Esophagus muscularis mucosa (tissue), 4 donors: ENCODE measurements around the gene CD22.

- PRO-cap, result no peak
- RAMPAGE, long total RNA, 4 experiments, result no peak in any of the 4 experiments
Observed at GRCh38 chr19:35047456-35047999, 6.0 kb downstream of the HPN start.

DNA sequence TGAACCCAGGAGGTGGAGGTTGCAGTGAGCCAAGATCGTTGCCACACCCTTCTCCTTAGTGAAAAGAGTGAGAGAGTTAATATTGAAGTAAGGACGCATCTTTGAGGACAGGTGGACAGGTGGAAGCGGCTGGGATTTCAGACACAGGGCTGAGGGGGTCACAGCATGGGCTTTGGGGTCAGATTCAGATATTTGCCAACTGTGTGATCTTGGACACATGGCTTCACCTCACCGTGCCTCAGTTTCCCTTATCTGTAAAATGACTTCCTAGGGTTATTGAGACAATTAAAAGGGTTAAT, 22.1 kb downstream of the HPN start:
- PRO-cap, result no peak
- RAMPAGE, long total RNA, 4 experiments, result no peak in any of the 4 experiments

GRCh38 chr19:35114593-35115380, 836 bp upstream of the FXYD3 start:
- PRO-cap, result bidirectional peak, plus-strand start at chr19:35114830, minus-strand start at chr19:35114663; bidirectional peak, plus-strand start at chr19:35115569, minus-strand start at chr19:35115263
- RAMPAGE, long total RNA, 4 experiments, result no peak in any of the 4 experiments

DNA sequence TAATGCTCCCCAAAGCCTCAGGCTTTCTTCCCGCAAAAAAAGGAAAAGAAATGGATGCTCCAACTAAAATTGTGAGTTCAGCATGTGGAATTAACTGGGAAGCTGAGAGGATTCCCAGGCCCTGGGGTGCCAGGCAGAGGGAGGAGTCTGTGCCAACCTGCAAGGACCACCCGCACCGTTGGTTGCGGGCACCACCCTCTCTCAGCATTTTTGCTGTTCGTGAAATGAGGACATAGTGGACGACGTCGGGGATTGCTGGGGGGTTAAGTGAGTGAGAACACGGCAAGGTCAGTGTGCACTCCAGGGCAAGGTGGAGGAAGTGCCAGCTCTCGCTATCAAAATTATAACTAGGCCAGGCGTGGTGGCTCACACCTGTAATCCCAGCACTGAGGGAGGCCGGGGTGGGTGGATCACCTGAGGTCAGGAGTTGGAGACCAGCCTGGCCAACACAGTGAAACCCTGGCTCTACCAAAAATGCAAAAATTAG, 2.1 kb downstream of the FXYD3 start:
- PRO-cap, result no peak
- RAMPAGE, long total RNA, 4 experiments, result no peak in any of the 4 experiments

- PRO-cap, result no peak
- RAMPAGE, long total RNA, 4 experiments, result no peak in any of the 4 experiments
Observed at GRCh38 chr19:35129297-35130338, 5.2 kb downstream of the LGI4 start.

DNA sequence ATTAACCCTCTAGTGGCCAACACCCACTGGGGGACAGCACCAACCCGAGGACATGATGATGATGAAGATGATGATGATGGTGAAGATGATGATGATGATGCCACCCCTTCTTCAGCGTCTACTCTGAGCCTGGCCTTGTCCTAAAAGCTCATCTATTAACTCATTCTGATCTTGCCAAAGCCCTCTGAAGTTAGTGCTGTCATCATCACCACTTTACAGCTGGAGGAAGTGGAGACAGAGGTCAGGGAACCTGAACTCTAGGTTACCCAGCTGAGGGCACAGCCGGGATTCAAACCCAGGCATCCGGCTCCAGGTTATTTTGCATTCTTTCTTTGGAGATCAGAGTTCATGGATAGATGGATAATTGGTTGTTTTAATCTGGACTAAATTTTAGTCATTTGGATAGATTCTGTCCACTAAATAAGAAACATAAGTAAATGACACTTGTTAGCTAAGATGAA, 799 bp upstream of the LGI4 start:
- PRO-cap, result no peak
- RAMPAGE, long total RNA, 4 experiments, result no peak in any of the 4 experiments

GRCh38 chr19:35268233-35268317, 687 bp upstream of the USF2 start:
- PRO-cap, result no peak
- RAMPAGE, long total RNA, 4 experiments, result no peak in any of the 4 experiments

GRCh38 chr19:35309494-35310392, 17.8 kb downstream of the MAG start:
- PRO-cap, result no peak
- RAMPAGE, long total RNA, 4 experiments, result start-site peak on the plus strand in 2 of 4 experiments, at chr19:35309823-35310153 at its widest, 6 to 11 reads per replicate

DNA sequence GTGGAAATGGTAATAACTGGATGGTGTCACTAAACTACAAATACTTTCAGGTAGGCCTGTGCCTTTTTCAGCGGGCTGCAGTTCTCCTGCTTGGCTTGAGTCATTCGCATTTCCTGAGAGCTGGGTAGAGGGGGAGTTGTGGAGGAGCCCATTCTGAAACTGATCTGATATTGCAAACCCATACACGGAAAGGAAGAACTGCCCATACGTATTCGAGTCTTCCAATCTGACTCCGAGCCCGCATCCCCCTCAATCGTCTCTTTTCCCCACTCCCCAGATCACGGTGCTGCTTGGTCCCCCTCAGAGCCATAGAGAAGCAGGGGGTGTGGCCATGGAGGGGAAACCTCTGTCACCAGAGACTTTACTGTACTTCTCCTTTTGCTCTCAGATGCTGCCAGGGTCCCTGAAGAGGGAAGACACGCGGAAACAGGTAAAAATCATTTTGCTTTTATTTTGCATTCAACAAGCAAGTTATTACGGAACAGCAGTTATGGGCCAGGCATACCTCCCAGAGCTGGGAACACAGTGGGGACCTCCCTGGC, at the start of gene CD22:
Gene CD22 (plus strand): TSS at position 387 of the 542 bp plus-strand sequence.
- PRO-cap, result no peak
- RAMPAGE, long total RNA, 4 experiments, result no peak in any of the 4 experiments

GRCh38 chr19:35399307-35399627, 28.4 kb downstream of the GPR42 start:
- PRO-cap, result no peak
- RAMPAGE, long total RNA, 4 experiments, result no peak in any of the 4 experiments

DNA sequence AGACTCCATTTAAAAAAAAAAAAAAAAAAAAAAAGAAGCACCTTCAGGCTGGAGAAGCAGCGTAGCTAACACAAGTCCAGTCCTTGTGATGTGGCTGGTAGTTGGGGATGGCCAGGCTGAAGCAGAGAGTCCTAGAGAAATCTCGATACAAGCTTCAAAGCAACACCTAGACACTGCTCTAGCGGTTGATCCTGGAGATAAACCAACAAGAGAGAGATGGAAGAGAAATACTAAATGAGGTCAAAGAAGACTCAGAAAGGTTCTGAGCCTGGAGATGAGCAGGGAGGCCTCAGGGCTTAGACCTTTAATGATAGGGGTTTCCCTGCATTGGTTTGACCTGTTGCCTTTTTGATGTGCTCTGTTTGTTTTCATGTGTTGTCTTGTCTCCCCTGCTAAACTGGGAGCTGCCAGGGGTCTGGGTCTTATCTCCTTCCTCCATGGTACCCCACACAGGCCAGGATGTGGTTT, 3.2 kb downstream of the FFAR2 start:
- PRO-cap, result no peak
- RAMPAGE, long total RNA, 4 experiments, result no peak in any of the 4 experiments

GRCh38 chr19:35719251-35719810, 1.5 kb downstream of the KMT2B start:
- PRO-cap, result no peak
- RAMPAGE, long total RNA, 4 experiments, result no peak in any of the 4 experiments

DNA sequence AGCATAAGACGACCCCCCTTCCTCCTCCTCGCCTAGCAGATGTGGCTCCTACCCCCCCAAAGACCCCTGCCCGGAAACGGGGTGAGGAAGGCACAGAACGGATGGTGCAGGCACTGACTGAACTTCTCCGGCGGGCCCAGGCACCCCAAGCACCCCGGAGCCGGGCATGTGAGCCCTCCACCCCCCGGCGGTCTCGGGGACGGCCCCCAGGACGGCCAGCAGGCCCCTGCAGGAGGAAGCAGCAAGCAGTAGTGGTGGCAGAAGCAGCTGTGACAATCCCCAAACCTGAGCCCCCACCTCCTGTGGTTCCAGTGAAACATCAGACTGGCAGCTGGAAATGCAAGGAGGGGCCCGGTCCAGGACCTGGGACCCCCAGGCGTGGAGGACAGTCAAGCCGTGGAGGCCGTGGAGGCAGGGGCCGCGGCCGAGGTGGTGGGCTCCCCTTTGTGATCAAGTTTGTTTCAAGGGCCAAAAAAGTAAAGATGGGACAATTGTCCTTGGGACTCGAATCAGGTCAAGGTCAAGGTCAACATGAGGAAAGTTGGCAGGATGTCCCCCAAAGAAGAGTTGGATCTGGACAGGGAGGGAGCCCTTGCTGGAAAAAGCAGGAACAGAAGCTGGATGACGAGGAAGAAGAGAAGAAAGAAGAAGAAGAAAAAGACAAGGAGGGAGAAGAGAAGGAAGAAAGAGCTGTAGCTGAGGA, 2.2 kb downstream of the KMT2B start:
- PRO-cap, result no peak
- RAMPAGE, long total RNA, 4 experiments, result no peak in any of the 4 experiments

DNA sequence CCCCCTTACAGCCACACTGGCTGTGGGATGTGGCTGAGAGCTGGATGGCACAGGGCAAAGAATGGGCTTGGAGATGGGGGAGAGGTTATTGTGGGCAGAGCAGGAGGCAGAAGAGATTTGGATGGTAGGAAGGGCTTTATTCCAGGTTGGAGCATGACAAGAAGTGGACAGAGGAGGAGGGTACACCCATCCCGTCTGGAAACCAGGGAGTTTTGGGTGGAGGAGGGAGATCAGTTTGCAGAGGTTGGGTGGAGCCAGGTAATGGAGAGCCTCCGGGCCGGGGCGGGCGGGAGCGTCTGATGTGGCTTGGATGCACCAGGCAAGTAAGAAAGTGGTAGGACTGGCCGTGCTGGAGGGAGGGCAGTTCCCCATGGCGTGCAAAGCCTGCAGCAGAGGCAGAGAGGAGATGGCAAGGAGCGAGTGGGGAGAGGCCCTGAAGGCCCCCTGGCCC, 11.0 kb downstream of the IGFLR1 start:
- PRO-cap, result no peak
- RAMPAGE, long total RNA, 4 experiments, result no peak in any of the 4 experiments

- PRO-cap, result no peak
- RAMPAGE, long total RNA, 4 experiments, result no peak in any of the 4 experiments
Observed at GRCh38 chr19:35733485-35734634, 8.4 kb downstream of the IGFLR1 start.

DNA sequence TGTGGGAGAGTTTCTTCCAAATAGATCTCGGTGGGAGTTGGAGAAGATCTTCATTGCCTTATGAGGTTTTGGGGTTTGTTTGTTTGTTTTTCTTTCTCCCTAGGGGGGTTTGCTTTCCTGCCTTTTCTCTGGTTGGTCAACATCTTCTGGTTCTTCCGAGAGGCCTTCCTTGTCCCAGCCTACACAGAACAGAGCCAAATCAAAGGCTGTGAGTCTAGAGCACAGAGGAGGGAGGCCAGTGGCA, 787 bp downstream of the PSENEN start:
- PRO-cap, result no peak
- RAMPAGE, long total RNA, 4 experiments, result no peak in any of the 4 experiments

- PRO-cap, result no peak
- RAMPAGE, long total RNA, 4 experiments, result no peak in any of the 4 experiments
Observed at GRCh38 chr19:35881947-35882897, 13.8 kb downstream of the APLP1 start.

DNA sequence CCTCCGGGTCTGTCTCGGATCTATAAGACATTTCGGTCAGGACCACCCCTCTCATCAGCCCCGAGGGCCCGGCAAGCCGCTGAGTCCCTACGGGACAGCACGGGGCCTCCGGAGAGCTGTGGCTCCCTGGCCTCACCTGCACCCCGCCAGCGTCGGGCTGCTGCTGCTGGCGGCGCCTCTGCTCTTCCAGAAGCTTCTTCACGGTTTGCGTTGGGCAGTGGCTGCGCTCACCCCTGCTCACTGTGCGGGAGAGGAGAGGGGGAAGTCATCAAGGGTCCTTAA, 3.8 kb upstream of the HCST start:
- PRO-cap, result bidirectional peak, plus-strand start at position 201 of the sequence, minus-strand start outside the sequence
- RAMPAGE, long total RNA, 4 experiments, result no peak in any of the 4 experiments

DNA sequence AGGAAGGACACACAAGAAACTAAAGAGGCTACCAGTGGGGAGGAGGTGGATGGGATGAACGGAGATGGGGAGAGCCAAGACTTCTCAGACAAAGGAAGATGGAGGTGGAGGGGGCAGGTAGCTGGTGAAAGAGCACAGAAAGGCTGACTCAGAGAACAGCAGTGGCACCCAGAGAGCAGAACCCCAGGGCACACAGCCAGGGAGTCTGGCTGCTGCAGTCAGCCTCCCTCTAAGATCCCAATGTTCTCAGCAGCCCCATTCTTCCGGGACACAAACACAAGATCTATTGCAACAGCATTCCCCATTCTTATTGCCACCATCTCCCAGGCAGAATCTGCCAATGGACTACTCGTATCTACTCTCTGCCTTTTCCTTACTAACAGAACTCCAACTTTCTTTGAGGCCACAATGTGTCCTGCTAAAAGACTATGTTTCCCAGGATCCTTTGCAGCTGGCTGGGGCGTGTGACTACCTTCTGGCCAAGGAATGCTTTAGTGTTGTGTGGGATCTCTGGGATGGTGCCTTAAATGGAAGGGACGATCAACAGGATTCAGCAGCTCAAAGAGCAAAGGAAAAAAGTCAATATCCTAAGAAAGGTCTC, 7.6 kb downstream of the THAP8 start:
- PRO-cap, result bidirectional peak, plus-strand start at position 494 of the sequence, minus-strand start at position 239 of the sequence
- RAMPAGE, long total RNA, 4 experiments, result no peak in any of the 4 experiments

GRCh38 chr19:36100970-36101378, 10.0 kb upstream of the OVOL3 start:
- PRO-cap, result no peak
- RAMPAGE, long total RNA, 4 experiments, result no peak in any of the 4 experiments